Tongue (tissue), 2 donors: Measurements from ENCODE around the gene ARL1.

DNA sequence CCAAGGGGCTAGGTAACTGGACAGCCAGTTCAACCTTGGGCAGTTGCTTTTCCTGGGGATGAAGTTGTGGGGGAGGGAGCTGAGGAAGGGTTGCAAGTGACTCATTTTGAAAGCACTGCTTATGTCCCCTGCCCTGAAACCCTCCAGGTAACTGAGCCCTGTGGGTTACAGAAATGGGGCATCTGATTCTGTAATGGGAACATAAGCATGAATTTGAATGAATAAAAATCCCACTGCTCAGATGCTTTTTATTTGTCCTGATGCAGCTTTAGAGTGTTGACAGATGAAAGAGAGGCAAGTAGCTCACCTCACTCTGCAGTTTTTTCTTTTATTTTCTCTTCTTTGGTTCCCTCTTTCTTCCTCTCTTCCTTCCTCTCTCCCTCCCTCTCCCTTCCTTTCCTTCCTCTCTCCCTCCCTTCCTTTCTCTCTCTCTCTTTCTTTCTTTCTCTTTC, 13.3 kb downstream of the CFAP54 start:
- RAMPAGE, long total RNA, result no peak

- RAMPAGE, long total RNA, result no peak
These were observed 605.4 kb downstream of the NEDD1 start for GRCh38 chr12:97512289-97512974.

GRCh38 chr12:97756410-97756667, 759.1 kb upstream of the TMPO start:
- RAMPAGE, long total RNA, result no peak

GRCh38 chr12:98418290-98419318, 96.8 kb upstream of the TMPO start:
- RAMPAGE, long total RNA, result no peak

DNA sequence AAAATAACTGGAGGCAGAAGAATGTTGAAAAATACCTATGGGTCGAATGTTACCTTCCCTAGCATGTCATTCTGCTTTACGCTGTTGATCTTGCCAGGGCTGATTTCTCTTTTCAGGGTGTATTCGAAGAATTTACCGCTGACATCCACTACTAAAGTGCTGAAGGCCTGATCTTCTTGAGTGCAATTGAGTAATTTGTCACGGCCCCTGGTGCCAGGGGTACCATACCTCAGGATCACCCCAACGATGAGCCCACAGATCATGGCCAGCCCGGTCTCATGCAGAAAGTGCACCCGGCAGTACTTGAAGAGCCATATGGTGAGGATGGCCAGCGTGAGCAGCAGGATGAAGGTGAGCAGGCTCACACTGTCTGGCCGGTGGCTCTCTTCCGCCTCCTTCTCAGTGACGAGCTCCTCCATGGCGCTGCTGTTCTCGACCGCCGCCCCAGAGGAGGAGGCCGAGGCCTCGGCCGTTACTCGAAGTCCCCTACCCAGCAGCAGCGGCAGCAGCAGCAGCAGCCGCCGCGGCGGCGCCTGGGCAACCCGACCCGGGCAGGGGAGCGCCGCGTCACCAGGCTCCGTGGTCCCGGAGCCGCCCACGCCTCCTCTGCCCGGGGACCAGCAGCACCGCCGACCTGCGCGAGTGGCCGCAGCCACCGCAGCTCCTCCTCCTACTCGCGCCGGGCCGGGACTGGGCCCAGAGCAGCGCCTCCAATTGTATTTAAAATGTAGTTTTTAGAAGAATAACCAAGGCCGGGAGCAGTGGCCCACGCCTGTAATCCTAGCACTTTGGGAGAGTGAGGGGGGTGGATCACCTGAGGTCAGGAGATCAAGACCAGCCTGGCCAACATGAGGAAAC, 58.6 kb upstream of the TMPO start:
- RAMPAGE, long total RNA, result no peak

DNA sequence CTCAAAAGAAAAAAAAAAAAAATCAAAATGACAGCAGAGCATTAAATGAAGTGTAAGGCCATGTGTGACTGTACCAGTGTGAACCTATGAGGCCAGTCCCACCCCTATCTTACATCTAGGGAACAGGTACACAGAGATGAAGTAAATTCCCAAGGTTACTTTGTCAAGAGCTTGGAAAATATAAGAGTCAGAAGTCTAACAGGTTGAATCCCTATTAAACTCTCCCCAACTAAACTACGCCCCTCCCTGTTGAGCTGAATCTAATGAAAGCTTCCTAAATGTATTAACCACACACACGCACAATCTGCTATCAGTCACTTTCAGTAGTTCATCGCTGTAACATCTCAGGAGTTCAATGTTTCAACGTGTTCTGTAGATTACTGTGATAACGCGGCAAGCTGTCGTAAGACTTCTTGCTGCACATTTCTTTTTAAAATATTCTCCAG, 745 bp upstream of the SLC25A3 start:
- RAMPAGE, long total RNA, result no peak

DNA sequence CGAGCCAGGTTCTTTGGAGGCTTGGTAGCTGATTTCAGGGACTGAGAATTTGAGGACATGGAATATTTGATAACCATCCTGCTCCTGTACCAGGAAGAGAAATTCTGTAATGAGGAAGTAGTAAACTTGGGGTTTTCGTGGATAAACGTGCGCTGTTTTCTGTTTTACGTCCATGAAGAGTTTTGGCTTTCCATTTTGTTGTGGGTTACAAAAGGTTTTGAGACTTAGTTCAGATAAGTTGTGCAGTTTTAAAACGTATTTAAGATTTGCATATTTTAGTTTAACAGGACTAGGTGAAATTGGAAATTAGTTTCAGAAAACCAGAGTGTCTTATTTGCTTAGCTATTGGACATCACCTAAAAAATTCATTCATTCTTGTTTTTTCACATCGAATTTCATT, 773 bp downstream of the APAF1 start:
- RAMPAGE, long total RNA, result no peak

DNA sequence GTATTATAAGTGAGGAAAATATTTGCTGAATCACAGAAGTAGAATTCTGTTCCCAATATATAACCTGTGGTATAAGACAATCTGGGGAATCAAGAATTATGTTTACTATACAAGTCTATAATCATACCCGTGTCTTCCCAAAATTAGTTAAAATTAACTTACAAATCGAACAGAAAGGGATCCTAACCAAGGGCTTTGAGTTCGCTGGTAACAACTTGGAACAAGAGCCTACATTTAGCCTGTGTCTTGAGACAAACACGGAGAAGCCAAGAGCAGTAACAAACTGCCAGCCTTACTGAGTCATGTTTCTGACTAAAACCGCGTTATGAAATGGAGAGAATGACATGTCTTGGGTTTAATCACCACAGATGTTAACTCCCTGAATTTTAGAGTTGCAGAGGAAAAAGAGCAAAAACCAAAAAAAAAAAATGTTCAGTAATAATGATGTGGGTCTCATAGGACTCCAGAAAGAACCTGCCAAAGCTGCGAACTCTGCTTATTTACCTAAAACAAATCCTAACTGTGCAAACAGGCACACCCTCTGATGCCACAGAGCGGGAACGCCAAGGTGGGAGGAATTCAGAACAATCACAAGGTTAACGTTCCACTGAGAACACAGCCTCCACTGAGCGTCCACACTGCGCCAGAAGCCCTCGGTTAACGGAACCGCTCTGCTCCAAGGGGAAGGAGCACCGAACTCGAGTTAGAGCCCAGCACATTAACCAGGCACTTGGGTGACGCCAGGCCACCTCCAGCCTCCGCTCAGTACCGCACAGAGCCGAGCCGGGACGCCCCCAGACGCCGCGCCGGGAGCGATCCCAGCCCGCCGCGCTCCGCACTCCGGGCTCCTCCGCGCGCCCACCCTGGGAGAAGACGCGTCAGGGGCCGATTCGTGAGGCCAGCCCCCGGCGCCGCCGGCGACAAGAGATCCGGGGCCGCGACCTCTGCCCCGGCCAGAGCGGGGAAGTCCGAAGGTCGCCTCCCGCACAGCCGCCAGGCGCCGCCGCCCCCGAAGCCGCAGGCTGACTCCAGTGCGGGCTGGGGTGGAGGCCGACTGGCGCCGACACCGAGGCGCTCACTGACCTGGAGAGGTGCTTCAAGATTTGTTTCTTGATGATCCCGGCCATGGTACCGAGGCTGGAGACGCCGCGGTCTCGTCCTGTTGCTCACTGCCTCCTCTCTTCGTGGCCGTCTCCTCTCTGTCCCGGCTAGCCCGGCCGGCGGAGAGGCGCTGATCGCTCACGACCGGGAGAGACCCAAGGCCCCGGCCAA, 729 bp downstream of the BLTP3B start:
- RAMPAGE, long total RNA, result no peak

DNA sequence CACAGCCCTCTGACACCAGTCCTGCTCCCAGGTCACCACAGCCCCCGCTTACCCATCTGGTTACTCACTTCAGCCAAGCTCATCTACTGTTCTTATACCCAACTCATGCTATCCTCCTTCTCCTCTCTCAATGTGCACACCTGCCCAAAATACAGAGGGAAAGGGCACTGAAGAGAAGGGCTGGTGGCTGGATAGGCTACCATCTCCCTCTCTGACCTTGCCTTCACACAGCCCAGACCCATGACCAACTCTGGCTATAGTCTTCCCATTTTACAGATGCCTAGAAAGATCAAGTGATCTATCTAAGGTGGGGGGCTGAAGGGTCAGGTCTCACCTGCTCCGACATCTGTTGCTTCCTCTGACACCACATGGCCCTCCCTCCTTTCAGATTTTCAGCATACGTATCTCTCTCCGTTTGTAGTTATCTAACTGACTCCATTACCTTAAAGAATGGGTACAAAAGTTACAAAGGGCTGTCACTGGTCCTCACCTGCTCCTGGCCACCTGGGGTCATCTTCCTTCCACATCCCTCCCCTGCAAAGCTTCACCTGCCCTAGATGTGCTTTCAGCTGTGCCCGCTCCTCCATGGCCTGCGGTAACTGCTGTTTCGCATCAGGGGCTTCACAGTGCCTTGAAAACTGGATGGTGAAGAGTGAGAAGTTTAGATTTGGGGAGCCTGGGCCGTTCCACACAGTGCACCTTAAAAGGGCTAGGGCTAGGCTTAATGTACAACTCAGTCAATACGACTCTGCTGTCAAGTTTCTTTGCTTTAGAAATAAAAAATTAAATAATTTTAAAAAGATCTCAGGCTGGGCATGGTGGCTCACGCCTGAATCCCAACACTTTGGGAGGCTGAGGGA, 24.6 kb upstream of the BLTP3B start:
- RAMPAGE, long total RNA, result no peak

GRCh38 chr12:100564038-100564689, 9.3 kb upstream of the GAS2L3 start:
- RAMPAGE, long total RNA, result no peak

GRCh38 chr12:101407065-101407878, at the start of gene ARL1:
TSS of gene ARL1 (minus strand) at chr12:101407772.
- RAMPAGE, long total RNA, result start-site peak on the minus strand at chr12:101407723-101407782, 2,078 and 678 reads in 2 replicates

DNA sequence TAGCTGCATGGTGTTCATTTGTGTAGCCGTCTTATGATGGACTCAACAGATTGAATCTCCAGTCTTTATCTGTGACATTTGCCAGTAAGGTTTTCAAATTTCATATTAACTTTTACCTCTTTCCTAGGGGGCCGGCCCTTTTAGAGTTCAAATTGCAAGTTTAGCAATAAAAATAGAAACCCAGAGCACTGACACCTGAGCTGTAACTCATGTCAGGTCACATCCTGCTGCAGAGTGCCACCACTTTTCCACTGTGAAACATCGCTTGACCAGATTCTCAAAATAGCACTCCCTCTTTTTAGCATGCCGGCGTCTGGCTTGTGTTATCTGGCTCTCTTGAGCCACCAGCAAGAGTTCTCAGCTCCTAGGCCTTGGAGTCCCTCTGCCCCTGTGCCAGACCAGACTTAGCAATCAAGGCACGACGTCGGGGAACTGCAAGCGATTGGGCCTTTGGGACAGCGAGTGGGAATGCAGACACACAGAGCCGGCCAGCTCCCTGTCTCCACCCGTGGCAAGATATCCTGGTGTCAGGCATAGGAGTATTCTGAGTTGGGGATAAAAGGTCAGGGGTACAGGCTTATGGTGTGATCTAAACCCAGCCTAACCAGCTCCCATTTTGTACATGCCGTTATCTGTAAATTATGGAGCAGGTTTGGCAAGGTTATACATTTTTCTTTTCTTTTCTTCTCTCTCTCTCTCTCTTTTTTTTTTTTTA, 52.5 kb downstream of the SPIC start:
- RAMPAGE, long total RNA, result no peak

GRCh38 chr12:101599791-101600465, 5.2 kb downstream of the MYBPC1 start:
- RAMPAGE, long total RNA, result no peak

DNA sequence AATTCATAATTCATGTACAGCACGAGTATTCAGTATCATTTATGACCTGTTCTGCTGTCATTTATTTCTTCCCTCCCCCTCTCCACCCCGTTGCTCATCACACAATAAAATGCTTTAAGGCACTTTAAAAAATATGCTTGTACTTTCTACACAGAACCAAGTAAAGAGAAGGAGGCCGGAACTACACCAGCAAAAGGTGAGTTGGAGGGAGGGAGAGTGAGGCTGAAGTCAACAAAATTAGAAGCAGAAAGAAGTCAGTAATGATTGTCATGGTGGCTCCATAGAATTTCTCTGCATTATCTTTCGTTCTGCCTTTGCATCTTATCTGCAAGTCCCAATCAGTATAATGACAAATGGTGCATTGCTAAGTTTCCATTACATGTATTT, 22.3 kb downstream of the MYBPC1 start:
- RAMPAGE, long total RNA, result no peak

- RAMPAGE, long total RNA, result no peak
These were observed 3.3 kb upstream of the SYCP3 start for GRCh38 chr12:101742524-101743093.

DNA sequence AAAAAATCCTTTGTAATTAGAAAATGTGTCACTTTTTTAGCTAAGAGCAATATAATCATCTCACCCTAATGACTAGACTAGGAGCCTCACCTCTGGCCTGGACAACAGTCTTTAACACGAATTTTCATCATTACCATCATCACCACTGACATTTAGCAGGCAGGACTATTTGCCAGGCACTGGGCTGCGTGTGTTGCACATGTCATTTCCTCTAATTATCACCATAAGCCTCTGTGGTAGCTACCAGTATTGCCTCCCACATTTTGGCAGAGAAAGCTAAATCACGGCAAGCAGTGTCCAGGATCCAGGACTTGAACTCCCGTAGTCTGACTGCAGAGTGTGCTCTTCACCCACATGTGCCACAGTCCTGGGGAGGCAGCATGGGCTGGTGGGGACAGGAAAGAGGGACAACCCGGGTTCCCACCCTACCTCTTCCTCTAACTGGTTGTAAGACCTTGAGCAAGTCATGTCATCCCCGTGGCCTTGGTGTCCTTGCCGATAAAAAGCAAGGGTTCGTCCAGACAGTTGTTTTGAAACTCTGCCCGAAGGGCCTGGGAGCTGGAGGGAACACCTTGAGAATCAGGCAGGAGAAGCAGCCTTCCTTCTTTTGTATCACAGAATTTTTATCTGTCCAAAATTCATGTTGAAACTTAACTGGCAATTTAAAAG, 4.9 kb upstream of the SYCP3 start:
- RAMPAGE, long total RNA, result no peak

- RAMPAGE, long total RNA, result no peak
These were observed 10.3 kb upstream of the SYCP3 start for GRCh38 chr12:101749348-101750109.

DNA sequence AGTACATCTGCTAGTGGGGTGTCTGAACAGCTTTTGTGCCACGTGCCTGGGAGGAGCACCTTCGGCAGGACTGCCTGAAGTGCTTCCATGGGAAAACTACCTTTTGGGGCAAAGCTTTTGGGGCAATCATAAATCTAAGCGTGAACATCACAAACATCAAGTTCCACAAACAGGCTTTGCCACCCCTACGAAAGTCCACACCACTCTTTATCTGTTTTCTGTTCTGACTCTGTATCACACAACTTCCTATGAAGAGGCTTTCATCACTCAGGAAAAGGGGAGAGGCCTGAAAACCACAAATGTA, 32.6 kb upstream of the SYCP3 start:
- RAMPAGE, long total RNA, result no peak

DNA sequence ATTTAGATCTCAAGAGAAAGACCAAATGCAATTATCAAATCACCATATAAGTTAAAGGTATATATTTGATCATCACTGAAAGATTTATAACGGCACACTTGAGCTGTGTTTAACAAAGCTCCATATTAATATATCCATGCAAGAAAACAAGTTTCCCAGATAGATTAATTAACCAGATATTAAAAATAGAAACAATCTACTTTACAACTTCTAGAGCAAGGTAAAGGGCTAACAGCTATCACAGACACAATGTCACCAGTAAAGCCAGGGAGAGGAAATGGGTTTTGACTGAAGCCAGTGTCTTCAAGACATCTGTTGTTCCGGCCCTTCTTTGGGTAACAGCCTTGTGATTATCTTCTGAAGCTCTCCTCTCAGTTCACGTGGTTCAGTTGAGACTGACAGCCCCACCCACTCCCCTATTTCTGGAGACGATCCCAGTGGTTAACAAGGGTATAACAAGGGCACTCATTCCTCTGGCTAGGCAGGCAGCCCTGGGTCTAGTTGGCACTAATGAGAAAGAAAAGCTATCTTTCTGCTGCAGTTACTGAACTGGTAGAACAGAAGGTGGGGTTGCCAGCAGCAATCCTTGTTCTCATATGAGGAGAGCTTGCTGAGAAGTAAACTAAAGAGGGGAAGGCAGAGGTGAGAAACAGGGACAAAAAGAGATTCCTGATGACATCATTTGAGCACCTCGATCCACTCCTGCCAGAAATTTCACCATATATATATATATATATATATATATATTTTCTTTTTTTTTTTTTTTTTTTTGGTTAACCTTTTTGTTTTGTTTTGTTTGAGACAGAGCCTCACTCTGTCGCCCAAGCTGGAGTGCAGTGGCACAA, 6.8 kb downstream of the GNPTAB start:
- RAMPAGE, long total RNA, result no peak

DNA sequence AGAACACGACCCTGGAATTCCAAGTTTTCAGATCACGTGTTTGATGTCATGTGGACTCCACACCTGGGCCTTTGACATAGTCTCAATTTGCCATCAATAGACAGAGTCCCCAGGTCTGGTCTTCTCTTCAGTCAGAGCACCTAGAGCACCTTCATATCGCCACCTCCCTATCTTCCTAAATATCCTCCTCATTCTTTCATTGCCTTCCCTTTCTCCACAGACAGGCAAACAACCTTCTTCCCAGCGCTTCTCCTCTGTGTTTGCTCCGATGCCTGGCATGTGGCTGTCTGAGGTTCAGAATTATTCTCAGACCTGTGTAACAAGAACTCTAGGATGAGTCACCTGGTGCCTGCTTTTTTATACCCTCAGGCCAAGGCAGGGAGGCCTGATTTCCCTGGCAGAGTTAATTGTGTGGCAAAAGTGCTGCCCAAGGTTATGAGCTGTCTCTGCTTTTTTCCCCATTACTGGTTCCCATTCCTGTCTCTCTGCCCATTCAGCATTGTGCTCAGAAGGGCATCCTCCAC, 17.3 kb downstream of the DRAM1 start:
- RAMPAGE, long total RNA, result no peak